Myometrial cell (primary cell): ENCODE data around the genes RAI14 and LIFR.

- RAMPAGE, long total RNA: no peak
These were observed 1.2 kb downstream of the TARS1 start for GRCh38 chr5:33441952-33442388.

DNA sequence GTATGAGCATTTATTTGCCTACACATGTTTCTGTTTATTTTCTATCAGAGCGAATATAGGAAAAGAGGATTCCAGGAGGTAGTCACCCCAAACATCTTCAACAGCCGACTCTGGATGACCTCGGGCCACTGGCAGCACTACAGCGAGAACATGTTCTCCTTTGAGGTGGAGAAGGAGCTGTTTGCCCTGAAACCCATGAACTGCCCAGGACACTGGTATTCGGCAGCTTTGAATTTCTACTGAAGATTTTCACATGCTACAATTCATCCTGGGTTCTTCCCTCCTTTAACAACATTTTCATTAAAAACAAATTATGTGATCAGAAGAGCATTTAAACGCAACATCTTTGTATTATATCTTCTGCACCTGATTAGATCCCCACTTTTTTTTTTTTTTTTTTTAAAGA is 18.9 kb downstream of the TARS1 start:
- RAMPAGE, long total RNA: no peak

- RAMPAGE, long total RNA: no peak
These were observed 165.7 kb upstream of the RAI14 start for GRCh38 chr5:34490232-34490982.

DNA sequence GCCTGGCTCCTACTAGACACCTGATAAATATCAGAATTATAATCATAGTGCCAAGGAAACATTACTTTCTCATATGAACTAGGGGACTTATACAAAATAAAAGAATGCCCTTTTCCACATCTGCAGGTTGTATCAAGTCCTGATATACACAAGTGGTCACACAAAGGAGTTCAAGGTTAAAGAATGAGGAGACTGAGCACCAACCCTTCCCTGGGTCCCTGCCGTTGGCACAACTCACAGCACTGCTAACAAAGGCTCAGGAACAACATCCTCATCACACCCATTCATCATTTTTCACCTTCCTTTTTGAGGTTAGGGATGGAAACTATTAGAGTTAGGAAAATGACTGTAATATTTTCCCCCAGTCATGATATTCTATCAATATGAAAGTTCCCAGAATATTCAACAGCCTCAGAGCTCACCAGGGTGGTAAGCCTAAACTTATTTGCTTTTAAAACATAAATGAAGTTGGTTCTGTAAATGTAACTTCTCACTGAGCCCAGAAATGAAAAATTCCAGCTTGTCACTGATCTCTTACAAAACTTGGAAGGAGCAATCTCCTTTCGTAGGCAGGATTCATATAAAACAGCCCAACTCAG is 34.4 kb upstream of the RAI14 start:
- RAMPAGE, long total RNA: no peak

DNA sequence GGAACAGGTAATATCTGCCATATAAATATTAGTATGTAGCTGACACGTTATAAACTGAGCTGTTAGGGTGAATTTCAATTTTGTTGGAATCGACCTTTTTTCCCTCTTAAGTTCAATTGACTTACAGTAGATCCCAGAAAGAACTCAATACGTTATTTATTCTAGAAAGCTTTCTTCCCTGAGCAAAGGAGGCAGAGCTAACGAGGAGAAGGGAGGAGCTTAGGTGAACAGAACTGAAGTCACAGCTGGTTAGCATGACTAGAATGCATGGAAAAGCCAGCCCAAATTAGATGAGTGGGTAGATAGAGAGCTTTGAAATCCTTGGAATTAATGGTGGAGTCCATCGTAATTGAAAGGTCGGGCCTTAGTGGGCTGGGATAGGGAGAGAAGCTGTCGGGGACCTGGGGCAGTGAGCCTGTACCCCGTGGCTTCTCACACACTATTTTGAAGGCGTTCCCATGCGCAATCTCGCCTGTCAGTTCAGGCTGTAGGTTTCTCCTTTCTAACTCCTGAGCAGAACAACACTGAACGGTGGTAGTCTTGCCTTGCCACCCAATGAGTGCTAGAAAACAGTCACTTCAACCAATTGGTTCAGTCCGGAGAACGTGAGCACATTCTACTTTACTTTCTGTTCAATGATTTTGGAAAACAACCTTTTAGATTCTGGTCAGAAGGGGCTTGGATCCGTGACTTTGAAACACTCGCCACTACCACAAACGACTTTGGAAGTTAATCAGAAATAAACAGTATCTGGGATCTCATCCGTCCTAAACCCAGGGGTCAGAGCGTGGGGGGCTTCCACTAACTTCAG is 736 bp upstream of the RAI14 start:
- RAMPAGE, long total RNA: no peak

GRCh38 chr5:34655998-34656709 is at the start of gene RAI14:
TSS of gene RAI14 (plus strand) at chr5:34656328.
- RAMPAGE, long total RNA: start-site peak on the plus strand at chr5:34656333-34656462, 1,207 and 1,270 reads in 2 replicates

GRCh38 chr5:34709727-34710418 is 53.7 kb downstream of the RAI14 start:
- RAMPAGE, long total RNA: no peak

- RAMPAGE, long total RNA: no peak
These were observed 1.0 kb downstream of the DNAJC21 start for GRCh38 chr5:34930420-34930781.

DNA sequence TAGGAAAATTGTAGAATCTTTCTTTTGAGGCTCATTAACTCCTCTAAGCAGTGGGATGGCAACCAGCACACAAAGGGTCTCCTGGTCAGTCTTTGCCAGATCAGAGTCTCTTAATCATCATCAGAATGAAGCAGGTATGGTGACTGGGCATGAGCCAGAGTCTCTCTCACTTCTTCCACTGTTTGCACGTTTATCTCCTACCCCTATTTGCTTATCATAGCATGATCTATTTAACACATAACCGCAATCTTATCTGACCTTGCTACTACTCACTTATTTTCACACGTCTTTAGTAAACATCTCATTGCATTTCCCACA is 39.9 kb upstream of the IL7R start:
- RAMPAGE, long total RNA: no peak

GRCh38 chr5:36070978-36071523 is 4.4 kb upstream of the UGT3A2 start:
- RAMPAGE, long total RNA: no peak

DNA sequence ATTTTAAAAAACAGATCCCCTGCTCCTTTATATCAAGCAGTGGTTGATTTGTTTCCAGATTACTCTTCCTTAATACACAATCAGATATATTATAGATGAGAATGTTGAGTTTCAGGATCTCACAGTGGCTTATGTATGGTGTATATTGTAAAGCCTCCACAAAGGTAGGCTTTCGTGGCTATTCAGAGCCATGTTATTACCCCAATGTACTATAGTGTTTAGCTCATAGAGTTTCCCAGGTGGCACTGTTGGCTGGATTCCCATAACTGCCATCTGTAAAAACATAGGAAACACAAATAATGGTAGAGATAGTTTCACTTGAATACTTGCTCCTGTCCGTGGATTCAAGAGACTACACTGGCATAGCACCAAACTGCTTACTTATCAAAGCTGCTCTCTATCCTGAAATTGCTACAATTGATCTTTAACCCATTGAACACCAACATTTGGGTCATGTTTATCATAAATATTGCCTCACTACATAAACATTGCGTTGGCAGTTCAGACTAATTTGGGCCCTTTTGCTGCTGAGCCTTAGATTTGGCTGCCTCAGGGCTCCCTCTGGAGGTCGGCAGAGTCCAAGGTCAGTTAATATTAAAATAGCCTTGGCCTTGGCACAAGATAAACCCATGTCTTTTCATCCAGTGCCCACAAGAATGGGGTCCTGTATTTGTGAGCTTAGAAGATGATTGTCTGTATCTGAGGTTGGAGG is 3.8 kb upstream of the RANBP3L start:
- RAMPAGE, long total RNA: no peak

GRCh38 chr5:36383861-36384437 is 82.2 kb upstream of the RANBP3L start:
- RAMPAGE, long total RNA: no peak

- RAMPAGE, long total RNA: no peak
These were observed 99.3 kb downstream of the NIPBL start for GRCh38 chr5:36975622-36976543.

DNA sequence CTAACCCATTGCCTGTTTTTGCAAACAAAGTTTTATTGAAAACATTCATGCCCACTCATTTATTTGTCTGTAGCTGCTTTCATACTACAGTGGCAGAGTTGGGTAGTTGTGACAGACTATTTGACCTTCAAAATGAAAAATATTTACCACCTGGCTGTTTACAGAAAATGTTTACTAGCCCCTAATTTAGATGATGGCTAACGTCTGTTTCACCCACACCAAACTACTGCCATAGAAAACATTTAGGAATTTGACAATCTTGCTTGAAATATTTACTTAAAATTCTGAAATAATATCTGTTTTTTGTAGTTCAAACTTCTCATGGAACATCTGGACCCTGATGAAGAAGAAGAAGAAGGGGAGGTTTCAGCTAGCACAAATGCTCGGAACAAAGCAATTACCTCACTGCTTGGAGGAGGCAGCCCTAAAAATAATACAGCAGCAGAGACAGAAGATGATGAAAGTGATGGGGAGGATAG is 185.7 kb downstream of the CPLANE1 start:
- RAMPAGE, long total RNA: no peak

DNA sequence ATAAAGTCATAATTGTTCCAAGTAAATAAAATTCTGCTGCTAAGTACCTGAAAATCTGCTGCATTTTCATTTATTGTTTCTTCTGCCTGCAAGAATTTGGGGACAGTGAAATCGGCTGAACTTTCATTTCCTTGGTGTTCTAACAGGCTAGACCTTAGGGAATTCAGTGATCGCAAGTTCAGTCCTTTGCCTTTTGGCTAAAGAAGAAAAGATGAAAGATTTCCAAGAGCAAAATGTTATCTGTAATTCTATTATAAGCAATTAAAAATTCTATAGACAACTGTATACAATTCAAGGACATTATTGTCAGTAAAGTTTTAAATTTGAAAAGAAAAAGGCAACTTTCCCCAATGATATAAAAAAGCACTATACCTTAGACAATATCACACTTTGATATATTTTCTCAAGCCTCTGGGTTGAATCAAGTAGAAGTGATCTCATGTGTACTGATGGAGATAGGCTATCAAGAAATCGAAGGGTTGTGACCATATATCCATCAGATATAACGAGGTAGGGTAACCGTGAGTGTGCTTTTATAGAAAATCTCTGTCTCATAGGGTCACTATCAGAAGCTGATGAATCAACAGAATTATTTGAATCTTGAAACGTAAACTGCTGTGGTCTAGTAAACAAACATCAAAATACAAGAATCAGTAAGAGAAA is 21.8 kb downstream of the CPLANE1 start:
- RAMPAGE, long total RNA: no peak

DNA sequence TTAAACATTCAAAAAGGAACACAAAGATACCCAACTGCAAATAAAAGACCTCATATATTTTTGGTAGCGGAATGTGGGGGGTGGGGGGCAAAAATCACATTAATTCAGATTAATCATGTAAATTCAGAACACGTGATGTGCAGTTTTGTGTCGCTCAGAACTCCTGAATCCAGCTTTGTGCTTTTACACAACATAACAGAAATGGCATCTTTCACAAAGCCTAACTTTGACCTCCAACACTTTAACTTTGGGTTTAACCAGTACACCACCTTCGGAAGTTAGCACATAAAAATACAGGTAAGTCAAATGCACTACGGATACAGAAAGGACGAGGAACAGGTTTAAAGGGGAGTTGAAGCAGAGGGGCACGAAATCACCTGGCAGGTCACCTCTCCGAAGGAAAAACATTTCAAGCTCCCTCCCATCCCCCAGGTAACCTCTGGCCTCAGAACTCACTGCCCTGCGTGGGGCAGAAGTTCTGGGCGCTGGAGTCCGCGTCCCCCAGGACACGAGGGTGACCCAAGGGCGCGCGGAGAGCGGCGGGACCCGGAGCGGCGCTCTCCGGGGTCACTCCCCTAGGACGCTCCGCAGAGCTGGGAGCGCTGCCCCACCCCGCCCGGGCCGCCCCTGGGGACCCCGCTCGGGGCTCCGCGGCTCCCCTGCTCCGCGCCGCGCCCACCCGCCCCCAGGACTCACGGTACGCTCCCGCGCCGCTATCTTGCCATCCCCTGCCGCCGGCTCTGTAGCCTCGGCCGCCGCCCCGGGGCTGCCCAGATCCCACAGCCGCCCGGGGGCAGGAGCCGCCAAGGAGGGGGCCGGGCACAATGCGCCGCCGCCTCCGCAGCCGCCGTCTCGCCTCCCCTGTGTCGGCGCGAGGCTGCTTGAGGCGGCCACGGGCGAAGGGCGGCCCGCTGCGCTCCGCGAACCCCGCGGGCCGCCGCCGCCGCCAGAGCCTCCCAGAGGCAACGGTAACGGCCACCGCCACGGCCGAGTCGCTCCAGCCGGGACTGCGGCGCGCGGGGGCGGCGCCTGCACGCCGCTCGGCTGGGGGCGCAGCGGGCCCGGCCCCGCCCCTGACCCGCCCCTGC is at the start of gene LIFR:
Gene LIFR (minus strand): TSS at position 1,009 of the 1,088 bp plus-strand sequence.
- RAMPAGE, long total RNA: no peak

GRCh38 chr5:38832441-38833105 is 13.2 kb upstream of the OSMR start:
- RAMPAGE, long total RNA: no peak

- RAMPAGE, long total RNA: no peak
These were observed 9.8 kb upstream of the OSMR start for GRCh38 chr5:38835740-38836664.

- RAMPAGE, long total RNA: no peak
These were observed 45.6 kb downstream of the OSMR start for GRCh38 chr5:38891249-38892043.

DNA sequence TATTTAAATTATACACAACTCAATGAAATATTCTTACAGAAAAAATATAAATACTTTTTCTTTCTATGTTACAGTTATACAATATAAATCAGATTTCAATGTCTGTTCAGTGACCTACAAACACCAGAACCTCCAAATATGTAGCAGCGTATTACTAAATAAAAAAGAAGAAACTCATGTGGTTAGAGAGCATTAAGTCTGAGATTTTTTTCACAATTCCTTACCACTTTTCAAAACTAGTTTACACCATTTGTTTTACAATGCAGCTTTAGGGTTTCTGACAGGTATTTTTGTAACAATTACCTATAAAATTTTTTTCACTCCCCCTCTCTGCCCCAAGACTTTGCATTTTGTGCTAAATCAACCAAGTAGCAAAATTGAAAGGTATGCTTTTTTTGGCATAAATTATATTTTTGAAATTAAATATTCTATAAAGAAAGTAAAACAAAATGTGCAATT is 92.3 kb downstream of the OSMR start:
- RAMPAGE, long total RNA: no peak